Vagina (tissue), 1 donor: ENCODE results near the gene RAPSN.

DNA sequence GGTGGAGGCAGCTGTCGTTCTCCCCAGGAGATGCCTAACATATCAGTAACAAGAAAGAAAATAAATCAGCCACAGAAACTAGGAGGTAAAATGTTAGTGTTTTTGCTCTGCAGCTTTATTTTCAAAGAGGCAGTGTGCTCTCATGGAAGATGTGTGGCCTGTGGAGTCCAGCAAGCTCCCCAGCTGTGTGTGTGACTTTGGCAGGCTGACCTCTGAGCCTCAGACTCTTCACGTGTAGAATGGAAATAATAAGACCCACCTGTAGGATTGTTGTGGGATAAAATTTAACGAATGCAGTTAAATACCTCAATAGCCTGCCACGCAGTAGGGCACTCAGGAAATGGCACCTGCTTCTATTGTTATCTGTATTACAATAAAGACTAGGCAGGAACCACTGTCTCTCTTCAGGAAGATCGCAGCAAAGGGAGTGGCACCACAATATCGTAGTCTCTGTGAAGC is 23.3 kb downstream of the ARFGAP2 start:
- PRO-cap, result no peak
- RAMPAGE, long total RNA, result start-site peak on the minus strand centred at position 213 of the sequence, 573 bp wide, 10 reads

GRCh38 chr11:47171452-47172465 is 4.9 kb downstream of the ARFGAP2 start:
- PRO-cap, result no peak
- RAMPAGE, long total RNA, result no peak

- PRO-cap, result bidirectional peak, plus-strand start at chr11:47185694, minus-strand start at chr11:47185375; bidirectional peak, plus-strand start at chr11:47185945, minus-strand start at chr11:47185847; bidirectional peak, plus-strand start at chr11:47186152, minus-strand start at chr11:47186141
- RAMPAGE, long total RNA, result no peak
Observed at GRCh38 chr11:47185267-47186298, 651 bp downstream of the PACSIN3 start.

GRCh38 chr11:47186491-47186857 is 240 bp upstream of the PACSIN3 start:
- PRO-cap, result bidirectional peak, plus-strand start at chr11:47186515, minus-strand start at chr11:47186434
- RAMPAGE, long total RNA, result no peak

GRCh38 chr11:47215986-47216928 is 1.5 kb downstream of the DDB2 start:
- PRO-cap, result unidirectional peak, minus-strand start at chr11:47216352
- RAMPAGE, long total RNA, result no peak

GRCh38 chr11:47254306-47254776 is 3.5 kb upstream of the NR1H3 start:
- PRO-cap, result unidirectional peak, minus-strand start at chr11:47254529
- RAMPAGE, long total RNA, result no peak

DNA sequence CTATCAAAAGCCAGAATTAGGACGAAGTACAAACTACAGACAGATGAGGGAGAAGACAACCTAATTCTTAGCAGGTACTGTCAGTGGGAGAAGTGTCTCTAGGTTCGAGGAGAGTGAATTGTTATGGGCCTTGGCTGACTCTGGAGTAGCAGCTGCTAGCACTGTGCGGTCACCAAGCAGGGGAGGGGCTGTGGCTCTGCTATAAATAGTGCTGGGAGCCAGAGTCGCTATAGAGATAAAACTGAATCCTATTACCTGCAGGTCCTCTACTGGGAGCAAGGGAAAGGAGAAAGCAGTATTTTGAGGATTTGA is 14.2 kb downstream of the NR1H3 start:
- PRO-cap, result no peak
- RAMPAGE, long total RNA, result no peak

- PRO-cap, result no peak
- RAMPAGE, long total RNA, result no peak
Observed at GRCh38 chr11:47325633-47326229, 26.8 kb downstream of the MYBPC3 start.

DNA sequence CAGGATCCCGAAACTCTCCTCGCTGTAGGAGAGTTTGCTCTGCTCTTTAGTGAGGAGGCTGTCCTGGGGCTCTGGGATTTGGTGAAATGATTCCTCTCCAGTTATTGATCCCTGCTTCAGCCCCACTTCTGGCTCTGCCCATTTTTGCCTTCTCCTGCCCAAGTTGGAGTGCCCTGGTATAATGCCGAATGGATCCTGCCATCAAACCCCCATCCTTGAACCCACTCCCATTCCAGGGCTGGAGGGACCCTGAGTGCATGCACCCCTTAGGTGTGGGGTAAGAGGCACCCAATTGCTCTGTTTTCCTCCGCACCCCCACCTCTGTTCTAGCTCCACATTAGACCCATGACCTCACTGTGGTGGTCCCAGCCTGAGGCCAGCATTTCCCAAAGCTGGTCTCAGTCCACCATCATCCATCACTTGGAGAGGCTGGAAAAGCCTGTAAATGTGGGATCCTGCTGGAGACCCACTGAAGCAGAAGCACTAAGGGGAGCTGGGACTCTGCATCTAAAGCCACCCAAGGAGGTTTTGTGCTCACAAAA is 11.9 kb upstream of the MYBPC3 start:
- PRO-cap, result no peak
- RAMPAGE, long total RNA, result no peak

- PRO-cap, result no peak
- RAMPAGE, long total RNA, result no peak
Observed at GRCh38 chr11:47448877-47449388, at the start of gene RAPSN. Gene RAPSN, minus strand, starts transcription at chr11:47449136.

DNA sequence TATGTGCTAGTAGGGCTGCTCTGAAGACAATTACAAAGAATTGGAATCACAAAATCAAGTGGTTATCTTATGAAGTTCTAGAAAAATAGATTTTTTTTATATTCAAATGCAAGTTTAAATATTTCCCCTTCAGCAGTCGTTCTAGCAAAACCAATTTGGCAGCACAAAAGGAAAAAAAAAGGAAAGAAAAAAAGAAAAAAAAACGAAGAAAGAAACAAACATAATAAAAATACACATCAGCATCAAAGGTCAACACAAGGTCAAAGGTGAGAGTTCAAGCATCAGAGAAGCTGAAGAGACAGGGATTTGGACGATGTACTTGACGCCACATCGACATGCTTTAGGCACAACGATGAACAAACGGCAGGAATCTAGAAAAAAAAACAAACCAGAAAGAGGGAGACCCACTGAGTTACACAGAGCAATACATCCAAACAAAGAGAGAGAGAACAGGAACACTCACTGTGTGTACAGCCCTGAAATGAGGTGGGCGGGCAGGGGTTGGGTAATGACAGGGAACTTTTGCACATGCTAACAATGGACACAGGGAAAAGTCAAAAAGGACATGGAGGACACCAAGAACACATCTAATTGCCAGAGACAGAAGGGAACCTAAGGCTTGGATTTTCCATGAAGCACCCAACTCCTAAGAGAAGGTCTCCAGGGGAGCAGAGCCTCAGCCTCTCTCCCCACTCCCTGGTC is 19.7 kb upstream of the RAPSN start:
- PRO-cap, result no peak
- RAMPAGE, long total RNA, result no peak

GRCh38 chr11:47469223-47470187 is 20.6 kb upstream of the RAPSN start:
- PRO-cap, result no peak
- RAMPAGE, long total RNA, result no peak

DNA sequence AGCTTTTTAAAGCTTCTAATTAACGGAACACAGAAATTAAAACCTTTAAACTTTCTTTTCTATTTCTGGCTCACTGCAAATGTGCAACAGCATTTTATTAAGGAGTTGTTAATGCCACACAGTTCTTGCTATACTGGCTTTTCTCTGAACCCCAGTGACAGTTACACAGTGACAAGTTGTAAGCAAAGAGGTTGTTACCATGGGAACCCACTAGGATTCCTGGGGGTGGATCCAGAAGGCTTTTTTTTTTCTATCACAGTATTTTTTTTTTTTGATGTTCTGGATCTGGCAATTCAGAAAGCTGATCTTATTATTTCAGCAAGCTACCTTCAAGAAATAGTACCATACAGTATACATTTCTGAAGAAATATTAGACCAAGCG is 20.1 kb downstream of the CELF1 start:
- PRO-cap, result no peak
- RAMPAGE, long total RNA, result no peak

DNA sequence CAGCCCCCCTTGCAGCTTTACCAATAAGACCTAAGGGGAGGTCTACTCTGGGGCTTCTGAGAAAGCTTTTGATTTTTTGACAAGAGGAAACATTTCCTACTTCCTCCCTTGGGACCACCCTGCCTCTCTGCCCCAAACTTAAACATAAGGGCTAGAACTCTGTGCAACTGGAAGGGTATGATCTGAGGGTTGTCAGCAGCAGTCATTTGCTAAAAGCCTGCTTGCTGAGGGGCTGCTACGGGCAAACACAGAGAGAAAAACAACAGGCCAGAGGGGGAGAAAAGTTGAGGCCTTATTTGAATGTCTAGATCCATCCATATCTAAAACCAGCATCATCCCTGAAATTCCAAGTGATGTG is 29.8 kb upstream of the PTPRJ start:
- PRO-cap, result no peak
- RAMPAGE, long total RNA, result no peak

- PRO-cap, result unidirectional peak, minus-strand start at chr11:47981321
- RAMPAGE, long total RNA, result no peak
Observed at GRCh38 chr11:47981034-47981572, 744 bp downstream of the PTPRJ start.

- PRO-cap, result no peak
- RAMPAGE, long total RNA, result no peak
Observed at GRCh38 chr11:47987343-47988396, 7.3 kb downstream of the PTPRJ start.

DNA sequence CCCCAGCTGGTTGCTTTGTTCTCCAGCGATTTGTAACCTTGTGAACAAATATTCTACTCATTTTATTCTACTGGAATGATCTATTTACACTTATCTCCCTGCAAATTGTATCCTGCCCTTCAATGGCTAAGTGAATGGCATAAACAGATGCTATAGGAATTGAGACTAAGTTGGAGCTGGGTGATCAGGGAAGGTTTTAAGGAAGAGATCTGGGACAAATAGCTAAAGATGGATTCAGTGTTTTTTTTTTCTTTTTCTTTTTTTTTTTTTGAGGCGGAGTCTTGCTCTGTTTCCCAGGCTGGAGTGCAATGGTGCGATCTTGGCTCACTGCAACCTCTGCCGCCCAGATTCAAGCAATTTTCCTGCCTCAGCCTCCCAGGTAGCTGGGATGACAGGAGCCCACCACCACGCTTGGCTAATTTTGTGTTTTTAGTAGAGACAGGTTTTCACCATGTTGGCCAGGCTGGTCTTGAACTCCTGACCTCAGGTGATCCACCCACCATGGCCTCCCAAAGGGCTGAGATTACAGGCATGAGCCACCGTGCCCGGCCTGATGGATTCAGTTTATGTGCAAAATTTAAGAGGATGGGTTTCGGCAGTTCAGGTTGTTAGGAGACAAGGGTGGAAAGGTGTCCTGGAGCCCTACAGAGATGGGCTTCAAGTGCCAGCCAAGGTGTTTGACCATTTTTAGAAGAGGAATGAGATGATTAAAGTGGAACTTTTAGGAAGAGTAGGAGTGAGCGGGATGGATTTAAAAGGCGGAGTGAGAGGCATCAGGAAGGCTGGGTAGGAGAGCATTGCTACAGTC is 97.7 kb downstream of the PTPRJ start:
- PRO-cap, result no peak
- RAMPAGE, long total RNA, result no peak

GRCh38 chr11:48106031-48106658 is 110.5 kb upstream of the OR4B1 start:
- PRO-cap, result no peak
- RAMPAGE, long total RNA, result no peak

DNA sequence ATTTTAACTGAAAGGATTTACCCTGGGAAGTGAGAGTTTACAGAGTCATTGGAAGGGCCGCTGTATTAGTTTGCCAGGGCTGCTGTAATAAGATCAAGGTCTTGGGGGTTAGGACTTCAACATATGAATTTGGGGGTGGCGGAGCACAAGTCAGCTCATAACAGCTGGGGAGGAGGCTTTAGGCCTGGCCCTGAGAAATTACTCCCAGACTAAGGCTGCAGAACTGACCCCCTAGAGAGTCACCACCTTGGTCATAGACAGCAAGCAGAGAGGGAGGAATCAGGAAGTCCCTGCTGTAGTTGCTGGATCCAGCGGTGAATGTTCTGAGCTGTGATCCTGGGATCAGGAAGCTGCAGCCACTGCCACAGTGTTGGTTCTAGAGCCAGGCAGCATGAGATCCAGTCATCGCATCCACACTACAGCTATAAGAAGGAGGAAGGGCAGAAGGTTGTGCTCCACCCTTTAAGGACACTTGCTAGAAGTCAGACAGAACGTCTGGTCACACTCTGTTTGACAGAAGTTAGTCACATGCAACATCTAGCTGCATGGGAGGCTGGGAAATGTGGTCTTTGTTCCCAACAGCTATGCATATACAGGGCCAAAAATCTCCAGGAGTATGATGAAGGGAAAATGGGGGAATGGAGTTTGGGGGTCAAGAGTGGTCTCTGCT is 104.8 kb upstream of the OR4B1 start:
- PRO-cap, result no peak
- RAMPAGE, long total RNA, result no peak

DNA sequence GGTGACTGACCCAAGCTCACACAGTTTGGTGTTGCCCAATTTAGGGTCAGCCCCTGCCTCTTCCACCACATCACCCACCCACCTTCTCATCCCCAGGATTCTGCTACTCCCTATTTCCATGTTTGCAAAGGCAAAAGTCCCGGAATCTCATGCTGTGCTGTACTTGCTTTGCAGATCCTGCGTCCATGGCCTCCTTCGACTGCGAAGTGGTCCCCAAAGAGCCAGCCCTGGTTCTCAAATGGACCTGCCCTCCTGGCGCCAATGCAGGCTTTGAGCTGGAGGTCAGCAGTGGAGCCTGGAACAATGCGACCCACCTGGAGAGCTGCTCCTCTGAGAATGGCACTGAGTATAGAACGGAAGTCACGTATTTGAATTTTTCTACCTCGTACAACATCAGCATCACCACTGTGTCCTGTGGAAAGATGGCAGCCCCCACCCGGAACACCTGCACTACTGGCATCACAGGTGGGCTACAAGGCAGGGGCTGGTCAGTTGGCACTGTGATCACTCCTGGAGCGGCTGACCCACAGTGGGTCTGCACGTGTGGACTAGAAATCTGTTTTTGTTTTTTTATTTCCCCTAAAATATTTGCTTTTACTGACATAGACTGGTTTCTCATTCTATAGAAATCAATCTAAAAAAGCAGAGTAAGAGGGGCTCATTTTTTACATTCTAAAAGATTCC is 77.2 kb upstream of the OR4B1 start:
- PRO-cap, result no peak
- RAMPAGE, long total RNA, result no peak